Cytotoxic T cell (primary cell): ENCODE measurements around the genes NAT14, ZNF524, CCDC106 and NLRP13.

DNA sequence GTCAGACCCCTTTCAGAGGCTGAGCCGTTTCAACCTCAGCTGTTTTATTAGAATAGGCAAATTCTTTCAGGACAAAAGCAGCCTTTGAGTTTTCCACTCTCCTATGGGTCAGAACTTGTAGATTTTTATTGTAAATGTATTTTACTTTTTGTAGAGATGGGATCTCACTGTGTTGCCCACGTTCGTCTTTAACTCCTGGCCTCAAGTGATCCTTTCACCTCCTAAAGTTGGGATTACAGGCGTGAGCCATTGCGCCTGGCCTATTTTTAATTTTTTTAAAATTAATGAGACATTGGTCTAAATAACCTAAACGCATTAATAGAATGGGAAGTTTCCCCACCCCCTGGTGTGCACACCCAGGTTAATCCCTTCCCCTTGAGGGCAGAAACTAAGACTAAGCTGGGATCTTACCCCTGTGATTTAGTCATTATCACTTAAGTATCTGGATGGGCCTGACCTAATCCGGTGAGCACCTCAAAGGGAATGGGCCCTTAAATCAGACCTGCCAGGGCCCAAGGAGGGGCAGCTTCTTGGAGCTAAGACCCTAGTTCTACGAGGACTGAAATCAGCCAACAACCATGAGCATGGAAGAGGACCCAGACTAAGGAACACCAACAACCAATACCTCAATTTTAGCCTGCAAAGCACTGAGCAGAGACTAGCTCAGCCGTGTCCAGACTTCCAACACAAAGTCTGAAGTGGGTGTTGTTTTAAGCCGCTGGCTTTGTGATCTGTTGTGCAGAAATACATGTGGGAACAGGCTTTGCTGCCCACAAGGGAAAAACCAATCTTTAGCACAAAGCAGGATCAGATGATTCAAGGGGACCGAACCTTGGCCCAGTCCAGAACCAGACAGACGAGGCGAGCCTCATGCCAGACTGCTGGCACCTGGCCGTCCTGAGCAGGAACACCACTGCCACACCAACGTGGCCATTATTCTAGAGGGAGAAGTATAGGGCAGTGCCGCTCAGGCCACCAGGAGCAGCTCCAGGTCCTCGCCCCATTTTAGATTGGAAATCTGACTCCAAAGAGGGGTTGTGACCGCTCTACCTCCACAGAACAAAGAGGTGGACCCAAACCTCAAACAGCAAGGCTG lies 7.2 kb downstream of the UBE2S start:
- PRO-cap, 2 experiments, result peak in 1 of 2 experiments; most common minus-strand start position 226 of the sequence (in 1)

- PRO-cap, 2 experiments, result no peak in any of the 2 experiments
Measured at GRCh38 chr19:55460676-55461419, 594 bp downstream of the ISOC2 start.

- PRO-cap, 2 experiments, result peak in 1 of 2 experiments; most common plus-strand start chr19:55462012 (in 1)
Measured at GRCh38 chr19:55461903-55462171, 395 bp upstream of the ISOC2 start.

DNA sequence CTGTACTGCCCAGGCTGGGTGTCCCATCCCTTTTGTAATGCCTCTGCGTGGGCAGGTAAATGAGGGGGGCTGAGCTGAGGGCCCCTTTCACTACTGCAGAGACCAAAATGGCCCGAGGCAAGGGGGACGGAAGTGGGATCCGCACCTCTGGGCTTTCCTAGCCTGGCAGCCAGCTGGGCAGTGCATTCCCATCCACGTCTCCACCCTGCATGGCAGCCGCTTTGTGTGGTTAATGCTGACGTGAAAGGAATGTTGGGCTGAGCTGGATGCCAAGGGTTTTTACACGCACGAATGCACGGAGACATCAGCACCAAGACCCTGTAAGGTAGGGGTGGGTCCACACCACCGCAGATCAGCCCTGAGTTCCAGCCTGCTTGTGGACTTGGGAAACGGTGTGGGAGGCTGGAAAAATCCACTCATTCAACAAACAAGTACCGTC lies 1.6 kb upstream of the ZNF628 start:
- PRO-cap, 2 experiments, result no peak in any of the 2 experiments

- PRO-cap, 2 experiments, result peak in 2 of 2 experiments; most common plus-strand start chr19:55485242 (in 2); most common minus-strand start chr19:55485109 (in 1)
Measured at GRCh38 chr19:55484261-55485301, at the start of gene NAT14. Gene NAT14, plus strand, starts transcription at chr19:55485188.

GRCh38 chr19:55563264-55563632 lies 17.4 kb downstream of the ZNF579 start:
- PRO-cap, 2 experiments, result no peak in any of the 2 experiments

DNA sequence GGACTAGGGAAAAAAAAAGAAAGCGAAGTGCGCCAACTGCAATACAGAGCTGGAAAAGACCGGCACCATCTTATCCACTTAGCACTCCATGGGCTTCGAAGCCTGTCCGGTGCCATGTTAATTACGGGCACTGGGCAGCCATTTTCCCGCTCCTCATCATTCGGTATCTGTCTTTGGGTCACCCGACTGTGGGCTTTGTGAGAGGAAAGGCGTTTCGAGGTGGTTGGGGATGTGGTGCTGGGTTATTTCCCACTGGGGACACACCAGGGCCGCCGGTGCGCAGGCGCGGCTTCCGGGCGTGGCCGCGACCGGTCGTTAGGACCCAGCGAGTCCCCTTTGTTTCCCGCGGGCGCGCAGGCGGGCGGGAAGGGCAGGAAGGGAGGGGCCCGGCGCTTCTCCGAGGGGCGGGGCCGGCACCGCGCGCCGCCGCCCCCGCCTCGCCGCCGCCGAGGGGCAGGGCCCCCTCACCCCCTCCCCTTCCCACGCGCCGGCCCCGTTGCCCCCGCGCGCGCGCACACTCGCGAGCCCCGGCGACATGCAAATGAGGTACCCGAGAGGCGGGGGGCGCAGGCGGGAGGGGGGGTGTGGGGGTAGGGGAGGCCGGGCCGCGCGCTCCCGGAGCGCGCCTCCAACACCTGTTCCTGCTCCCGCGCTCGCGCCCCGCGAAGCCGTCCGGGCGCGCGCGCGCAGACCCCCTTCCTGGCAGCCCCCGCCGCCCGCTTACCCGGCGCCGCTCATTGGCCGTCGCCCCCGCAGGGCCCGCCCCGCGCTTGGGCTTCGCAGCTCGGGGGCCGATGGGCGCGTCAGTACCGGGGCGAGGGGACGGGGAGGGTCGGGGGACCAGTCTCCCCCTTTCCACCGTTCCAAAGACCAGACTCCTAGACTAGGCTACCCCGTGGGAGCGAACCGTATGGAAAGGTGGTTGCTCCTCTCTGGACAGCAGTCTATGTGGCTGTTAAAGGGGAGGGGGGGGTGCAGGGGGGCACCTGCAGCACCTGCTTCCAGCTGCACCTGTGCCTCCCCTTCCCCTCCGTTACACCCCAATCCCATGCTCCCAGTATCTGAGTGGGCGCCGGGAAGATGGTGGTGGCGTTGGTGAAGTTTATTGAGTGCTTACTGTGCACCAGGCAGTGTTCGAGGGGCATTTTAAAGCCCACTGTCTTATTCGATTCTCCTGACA lies at the start of gene ZNF524:
TSS of gene ZNF524 (plus strand) at position 426 of the 1,180 bp plus-strand sequence.
- PRO-cap, 2 experiments, result peak in 2 of 2 experiments; most common plus-strand start position 193 of the sequence (in 2); most common minus-strand start position 191 of the sequence (in 2)

DNA sequence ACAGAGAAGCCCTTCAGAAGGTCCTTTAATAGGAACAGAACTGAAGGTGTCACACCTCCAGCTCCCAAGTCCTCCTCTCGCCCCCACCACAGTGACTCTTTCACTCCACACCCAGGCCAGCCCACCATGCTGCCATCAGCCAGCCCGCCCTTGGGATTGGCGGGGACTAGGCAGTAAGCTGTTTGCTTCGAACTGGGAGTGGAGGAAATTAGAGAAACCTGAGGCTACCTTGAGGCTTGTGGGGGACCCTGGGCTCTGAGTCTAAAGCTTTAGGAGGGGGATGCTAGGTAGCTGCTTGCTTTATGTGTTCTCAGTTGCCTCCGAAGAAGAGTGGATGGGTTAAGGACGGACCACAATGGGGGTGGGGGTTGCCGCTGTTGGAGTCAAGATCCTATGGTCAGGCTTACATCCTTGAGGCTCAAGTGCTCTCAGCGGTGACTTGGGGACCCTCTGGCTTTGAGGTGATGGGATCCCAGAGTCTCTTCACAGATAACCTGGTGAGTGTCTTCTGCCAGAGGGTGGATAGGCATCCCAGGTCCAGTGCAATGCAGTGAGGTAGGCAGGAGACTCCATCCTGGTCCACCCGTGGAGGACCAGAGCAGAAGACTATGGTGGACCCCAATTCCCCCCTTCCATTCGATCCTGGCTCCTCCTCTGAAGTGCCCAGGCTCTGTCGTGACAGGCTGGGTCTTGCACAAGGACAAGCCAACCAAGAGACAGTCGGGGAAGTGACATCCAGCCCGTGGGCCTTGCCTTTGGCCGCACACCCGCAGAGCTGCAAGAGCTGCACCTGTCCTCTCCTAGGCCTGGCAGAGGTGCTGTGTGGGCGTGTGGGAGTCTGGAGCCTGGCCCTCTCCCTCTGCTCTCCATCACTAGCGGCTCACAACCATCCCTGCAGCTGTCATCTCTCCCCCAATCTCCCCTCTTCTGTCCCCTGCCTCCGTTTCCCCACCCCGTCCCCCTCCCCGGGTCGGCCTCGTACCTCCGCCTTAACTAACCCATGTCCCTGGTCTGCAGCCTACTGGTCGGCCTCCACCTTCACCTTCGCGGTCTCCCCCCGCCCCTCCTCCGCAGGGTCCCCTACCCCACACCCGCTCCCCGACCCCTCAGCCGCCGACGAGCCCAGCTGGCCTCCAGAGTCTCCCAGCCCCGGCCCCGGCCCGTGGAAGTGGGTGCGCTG lies 3.2 kb downstream of the ZNF784 start:
- PRO-cap, 2 experiments, result no peak in any of the 2 experiments

DNA sequence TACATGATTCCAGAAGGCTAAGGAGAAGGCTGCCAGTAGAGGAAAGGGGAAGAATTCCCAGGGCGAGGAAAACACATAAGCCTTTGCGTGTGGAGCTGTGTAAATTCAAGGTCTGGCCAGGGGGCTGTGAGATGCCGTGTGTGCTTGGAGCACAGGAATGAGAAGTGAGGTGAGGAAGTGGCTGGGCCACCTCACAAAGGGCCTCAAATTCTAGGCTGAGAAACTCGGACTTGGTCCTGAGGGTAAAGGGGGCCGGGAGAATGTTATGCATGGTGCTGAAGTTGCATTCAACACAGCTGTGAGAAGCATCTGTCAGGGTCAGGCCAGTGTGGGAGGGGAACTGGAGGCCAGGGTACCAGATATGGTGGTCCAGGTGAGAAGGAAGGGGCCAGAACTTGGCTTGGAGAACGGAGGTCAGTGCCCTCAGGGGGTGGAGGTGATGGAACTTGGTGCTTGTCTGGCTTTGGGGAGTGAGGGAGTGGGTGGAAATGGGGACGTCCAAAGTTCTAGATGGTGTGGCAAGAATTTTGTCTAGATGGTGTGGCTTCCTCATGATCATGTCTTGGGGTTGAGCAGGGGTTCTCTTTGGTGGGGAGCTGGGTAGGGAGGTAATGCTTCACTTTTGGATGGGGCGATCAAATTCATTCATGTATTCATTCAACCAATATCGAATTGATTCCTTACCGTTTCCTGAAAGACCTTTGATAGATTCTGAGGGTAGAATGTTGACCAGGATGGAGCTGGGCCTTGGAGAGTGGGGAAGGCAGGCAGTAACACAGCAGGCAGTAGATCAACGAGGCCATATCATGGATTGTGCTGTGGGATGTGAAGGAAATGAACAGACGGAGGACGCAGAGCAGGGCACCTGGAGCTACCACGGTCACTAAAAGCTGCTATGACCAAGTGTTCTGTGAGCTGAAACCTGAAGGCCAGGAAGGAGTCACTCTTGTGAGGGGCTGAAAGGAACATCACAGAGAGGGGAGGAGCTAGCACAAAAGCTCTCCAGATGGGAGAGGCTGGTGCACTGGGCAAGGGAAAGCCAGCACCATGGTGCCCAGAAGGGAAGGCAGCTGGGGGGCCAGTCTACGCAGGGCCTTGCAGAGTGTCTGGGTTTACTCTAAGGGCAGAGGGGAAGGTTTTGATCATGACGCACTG lies 4.5 kb upstream of the ZNF580 start:
- PRO-cap, 2 experiments, result no peak in any of the 2 experiments

GRCh38 chr19:55638998-55639449 lies 1.8 kb upstream of the ZNF580 start:
- PRO-cap, 2 experiments, result no peak in any of the 2 experiments

DNA sequence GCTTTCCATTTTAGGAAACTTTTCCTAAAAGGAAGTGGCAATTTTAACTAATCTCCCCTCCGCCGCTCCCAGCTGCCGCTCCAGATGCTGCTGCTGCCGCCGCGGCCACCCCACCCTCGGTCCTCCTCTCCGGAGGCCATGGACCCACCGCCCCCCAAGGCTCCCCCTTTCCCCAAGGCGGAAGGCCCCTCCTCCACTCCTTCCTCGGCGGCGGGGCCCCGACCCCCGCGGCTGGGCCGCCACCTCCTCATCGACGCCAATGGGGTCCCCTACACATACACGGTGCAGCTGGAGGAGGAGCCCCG lies 1.1 kb upstream of the ZNF581 start:
- PRO-cap, 2 experiments, result peak in 1 of 2 experiments; most common plus-strand start position 250 of the sequence (in 1); most common minus-strand start position 140 of the sequence (in 1)

GRCh38 chr19:55642730-55643549 lies 509 bp upstream of the ZNF581 start:
- PRO-cap, 2 experiments, result peak in 2 of 2 experiments; most common plus-strand start chr19:55643254 (in 1); most common minus-strand start chr19:55643045 (in 1)

- PRO-cap, 2 experiments, result no peak in any of the 2 experiments
Measured at GRCh38 chr19:55647635-55648618, at the start of gene CCDC106. Gene CCDC106, plus strand, starts transcription at chr19:55648212.

- PRO-cap, 2 experiments, result peak in 1 of 2 experiments; most common plus-strand start chr19:55676261 (in 1); most common minus-strand start chr19:55676017 (in 1)
Measured at GRCh38 chr19:55675817-55676379, 872 bp downstream of the EPN1 start.

GRCh38 chr19:55694396-55695026 lies 19.5 kb downstream of the EPN1 start:
- PRO-cap, 2 experiments, result no peak in any of the 2 experiments

GRCh38 chr19:55932067-55932510 lies at the start of gene NLRP13:
Gene NLRP13, minus strand, starts transcription at chr19:55932336.
- PRO-cap, 2 experiments, result no peak in any of the 2 experiments

DNA sequence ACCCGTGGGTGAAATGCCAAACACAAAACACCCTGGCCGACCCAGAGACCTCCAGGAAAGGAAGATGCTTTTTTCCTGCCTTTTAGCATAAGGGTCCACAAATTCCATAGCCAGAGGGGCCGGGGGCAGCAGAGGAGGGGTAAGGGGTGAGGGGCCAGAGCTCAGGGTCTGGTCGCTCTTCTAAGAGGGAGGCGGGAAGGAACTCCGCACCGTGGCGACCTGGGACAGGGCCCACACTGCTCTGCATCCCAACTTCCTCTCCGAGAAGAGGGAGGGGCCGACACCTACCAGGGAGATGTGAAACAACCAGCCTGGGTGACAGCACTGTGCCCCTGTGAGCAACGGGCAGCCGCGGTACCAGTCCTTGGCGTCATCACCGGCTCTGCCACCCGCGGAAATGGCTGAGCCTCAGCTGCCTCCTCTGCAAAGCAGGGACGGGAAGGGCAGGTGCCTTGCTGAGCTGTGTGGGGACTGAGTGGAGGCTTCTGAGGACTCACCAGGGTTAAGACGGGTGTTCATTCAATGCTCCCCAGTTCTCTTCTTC lies 9.6 kb downstream of the ZNF787 start:
- PRO-cap, 2 experiments, result peak in 2 of 2 experiments; most common plus-strand start position 424 of the sequence (in 1); most common minus-strand start position 238 of the sequence (in 2)

DNA sequence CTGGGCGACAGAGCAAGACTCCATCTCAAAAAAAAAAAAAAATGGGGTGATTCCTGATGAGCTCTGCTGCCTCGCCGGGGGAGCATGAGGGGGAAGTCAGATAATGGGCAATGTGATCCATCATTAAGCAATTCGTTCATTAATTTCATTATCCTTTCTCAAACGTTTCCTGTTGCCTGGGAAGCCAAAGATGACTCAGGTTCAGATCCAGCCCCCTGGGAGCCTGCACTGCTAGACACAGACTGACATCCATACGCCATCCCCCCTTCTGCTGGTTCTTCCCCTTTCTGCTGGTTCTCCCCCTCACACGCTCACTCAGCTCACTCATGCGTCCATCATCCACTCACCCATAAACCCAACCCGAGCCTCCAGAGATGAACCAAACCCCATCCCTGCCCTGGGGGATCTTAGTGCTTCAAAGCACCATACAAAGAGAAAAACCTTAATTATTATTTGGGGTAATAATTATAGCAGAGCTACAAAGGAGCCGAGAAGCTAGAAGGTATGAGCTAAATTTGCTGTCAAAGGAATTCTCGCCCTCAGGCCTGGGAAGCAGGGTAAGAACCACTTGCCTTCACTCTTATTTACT lies 7.2 kb upstream of the ZNF444 start:
- PRO-cap, 2 experiments, result no peak in any of the 2 experiments

DNA sequence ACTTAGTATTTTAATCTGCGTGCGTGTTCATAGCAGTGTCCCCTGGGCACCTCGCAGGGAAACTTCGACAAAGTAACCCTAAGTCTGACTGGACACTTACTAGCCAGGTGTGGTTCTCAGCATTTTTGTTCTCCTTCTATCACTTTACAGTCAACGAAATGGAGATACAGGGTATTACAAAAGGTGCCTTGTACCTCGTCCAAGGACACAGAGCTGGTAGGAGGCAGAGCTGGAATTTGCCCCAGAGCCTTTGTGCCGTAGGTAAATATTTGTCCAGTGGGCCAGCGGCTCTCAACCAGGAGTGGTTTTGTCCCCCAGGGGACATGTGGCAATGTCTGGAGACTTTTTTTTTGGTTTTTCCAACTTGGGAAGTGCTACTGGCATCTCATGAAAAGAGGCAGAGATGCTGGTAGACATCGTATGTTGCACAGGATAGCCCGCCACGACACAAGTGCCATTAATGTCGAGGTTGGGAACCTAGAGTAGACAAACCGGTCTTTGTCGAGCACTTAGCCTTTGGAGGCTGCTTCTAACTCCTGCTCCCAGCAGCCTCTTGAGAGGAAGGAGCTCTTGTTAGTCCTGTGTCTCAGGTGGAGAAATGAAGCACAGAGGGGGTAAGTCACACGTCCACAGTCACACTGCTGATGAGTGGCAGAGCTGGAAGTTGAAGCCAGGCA lies 1.2 kb downstream of the ZNF444 start:
- PRO-cap, 2 experiments, result no peak in any of the 2 experiments

GRCh38 chr19:56170168-56170733 lies 5.6 kb upstream of the GALP start:
- PRO-cap, 2 experiments, result no peak in any of the 2 experiments